GM19239 (cell line): ENCODE measurements around a stretch of chr1.

DNA sequence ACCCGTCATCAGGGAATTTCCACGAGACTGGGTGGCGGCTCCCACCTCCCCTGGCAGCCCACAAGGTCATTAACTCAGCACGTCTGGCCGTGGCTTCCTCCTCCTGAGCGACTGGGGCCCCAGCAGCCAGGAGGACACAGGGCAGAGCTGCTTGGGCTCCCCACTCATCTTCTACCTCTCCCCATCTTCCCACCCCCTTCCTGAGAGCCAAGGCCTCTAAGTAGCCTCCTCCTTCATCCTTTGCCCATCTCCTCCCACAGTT, 15.7 kb upstream of the TMEM51 start:
- RRBS: no CpG with 5 or more reads among the region's 6 CpGs

DNA sequence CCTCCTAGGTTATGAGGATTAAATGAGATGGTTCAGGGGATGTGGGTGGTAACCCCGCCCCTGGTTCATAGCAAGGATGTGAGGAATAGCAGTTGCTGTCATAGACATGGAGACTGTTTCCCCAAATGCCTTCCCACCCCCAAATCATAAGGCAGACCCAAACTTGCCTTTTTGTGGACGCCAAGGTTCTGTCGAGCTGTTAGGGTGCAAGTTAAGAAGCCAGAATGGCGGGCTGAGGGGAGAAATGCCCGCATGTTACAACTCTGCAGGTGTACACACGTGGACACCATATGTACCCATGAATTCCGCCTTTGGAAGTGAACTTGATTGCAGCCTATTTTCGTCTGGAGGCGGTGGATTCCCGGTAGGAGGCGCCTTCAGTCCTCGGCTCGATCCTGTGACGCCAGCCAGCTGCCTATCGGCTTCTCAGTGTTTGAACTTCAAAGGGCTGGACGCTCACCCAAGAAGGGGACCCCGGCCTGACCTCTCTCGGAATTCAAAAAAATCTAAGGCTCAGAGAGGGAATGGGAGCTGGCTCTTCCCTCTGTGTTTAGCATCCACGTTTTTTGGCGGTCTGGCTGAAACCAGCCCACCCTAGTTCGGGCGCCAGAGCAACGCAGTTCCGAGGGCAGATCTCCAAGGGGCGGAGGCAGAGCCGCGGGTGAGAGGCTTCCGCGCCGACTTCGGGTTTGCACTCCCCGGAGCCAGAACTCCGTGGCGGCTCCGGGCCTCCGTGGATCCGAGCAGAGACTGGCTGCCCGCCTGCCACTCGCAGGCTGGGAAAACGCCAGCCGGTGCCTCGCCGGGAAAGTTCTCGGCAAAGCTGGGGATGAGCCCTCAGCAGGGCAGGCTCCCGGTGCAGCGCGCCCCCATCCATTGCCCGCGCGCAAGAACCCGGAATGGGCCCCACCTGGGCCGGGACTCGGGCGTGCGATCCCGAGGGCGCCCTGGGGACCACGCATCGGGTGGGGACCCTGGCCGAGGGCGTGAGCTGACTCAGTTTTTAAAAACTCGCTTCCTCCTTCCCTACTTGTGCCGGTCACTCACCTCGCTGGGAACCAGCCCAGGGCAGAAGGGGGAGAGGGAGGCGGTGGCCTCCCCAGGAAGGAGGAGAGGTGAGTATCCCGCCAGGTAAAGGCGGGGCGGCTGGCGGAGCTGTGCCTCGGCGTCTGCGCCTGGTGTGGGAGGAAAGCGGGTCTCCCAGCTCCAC, 1.0 kb upstream of the TMEM51 start:
- RRBS: 3% methylated on average over 16 of the region's 73 CpGs

GRCh38 chr1:15156142-15156729, 2.7 kb downstream of the TMEM51 start:
- RRBS: no CpG with 5 or more reads among the region's 9 CpGs

DNA sequence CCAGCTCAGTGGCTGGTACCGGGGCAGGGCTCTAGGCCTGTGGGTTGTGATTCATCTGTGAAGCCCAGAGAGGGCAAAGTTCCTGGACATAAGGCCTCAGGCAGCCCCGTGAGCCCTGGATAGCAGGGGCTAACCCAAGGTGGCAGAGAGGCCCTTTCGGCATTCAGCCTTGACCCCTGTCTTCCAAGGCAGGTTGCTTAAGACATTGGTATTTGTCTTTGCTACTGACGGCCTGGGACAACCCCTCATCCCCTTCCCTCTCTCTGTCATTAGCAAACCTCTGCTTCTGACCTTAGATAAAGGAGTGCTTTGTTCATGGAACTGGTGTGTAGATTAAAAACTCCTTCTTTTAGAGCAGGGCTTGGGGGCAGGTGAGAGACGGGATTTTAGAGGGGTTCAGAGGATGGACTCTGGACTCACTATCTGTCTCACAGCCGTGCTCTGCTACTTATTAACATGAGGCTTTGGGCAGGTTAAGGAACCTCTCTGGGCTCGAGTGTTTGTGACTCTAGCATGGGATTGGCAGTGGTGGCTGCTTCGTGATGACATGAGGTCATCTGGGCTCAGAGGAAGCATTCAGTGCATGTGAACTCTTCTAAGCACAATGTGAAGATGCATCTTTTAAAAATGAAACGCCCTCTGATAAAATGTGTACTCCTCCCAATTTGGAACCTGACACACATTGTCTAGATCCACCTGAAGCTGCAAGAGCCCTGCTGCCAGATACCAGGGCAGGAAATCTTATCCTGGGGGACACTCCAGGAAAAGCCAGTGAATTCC, 36.4 kb downstream of the TMEM51 start:
- RRBS: no CpG with 5 or more reads among the region's 9 CpGs

GRCh38 chr1:15236268-15236639, 10.8 kb upstream of the FHAD1 start:
- RRBS: no CpG with 5 or more reads among the region's 4 CpGs

DNA sequence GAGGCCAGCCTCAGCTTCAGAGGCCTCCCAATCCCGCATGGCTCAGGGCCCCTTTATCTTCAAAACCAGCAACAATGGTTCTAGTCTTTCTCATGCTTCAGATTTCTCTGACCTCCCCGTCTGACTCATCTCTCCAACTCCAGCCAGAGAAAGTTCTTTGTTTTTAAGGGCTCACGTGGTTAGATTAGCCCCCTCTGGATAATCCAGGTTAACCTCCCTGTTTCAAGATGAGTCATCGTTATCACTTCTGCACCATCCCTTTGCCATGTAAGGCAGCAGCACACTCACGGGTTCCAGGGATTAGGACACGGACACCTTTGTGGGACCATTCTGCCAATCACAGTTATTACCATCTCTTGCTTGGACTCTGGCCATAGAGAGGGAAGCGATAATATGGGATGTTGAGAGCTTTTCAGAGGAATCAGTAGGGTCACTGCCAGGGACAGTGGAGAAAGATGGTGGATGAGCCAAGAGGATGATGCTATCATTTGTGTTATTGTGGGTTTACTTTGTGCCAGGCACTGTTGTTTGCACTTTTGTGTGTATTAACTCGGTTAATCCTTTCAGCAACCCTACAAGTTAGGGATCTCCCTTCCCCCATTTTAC, 13.7 kb downstream of the FHAD1 start:
- RRBS: no CpG with 5 or more reads among the region's 8 CpGs

- RRBS: no CpG with 5 or more reads among the region's 2 CpGs
Measured at GRCh38 chr1:15331814-15332013, 78.0 kb upstream of the EFHD2 start.

DNA sequence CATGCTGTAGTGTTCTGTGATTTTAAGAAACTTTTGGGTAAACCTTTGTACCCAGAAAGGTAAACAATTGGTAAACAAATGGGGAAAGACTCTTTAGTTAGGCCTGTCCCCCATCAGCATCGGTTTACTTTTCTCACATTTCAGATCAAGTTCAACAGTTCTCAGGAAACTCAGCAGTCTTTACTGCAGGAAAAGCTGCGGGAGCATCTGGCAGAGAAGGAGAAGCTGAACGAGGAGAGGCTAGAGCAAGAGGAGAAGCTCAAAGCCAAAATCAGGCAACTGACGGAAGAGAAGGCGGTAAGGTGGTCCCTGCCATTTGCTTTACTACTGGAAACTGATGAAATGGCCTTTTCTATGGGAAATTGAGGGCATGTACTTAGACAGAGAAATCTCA, 68.1 kb upstream of the EFHD2 start:
- RRBS: no CpG with 5 or more reads among the region's 5 CpGs

- RRBS: no CpG with 5 or more reads among the region's 16 CpGs
Measured at GRCh38 chr1:15344866-15345564, 64.7 kb upstream of the EFHD2 start.

DNA sequence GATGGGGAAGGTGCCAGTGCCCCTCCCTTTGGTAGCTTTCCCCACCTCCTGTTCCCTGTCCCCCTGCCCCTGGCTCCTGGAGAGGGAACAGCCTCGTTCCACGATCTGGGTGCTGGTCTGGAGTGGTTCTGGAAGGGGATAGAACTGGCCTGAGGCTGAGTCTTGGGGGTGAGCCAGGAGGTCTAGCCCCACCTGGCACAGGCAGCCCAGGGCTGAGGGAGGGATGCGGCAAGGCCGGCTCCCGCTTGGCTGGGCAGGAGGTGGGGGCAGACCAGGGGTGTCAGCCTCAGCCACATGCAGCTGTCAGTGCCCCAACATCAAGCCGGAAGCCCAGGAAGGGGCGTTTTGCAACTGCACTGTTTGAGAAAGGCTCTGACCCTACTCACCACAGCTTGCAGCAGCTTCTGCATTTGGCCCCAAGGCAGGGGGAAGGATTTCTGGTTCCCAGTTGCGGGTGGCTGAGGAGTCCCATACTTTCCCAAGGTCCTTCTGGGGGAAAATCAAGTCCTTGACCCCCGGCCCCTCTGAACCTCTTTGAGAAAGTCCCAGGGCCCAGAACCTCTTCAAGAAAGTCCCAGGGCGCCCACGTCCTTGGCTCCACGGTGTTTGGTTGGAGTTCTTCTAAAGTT, 1.9 kb downstream of the EFHD2 start:
- RRBS: 4% methylated on average over 3 of the region's 12 CpGs

GRCh38 chr1:15431011-15431392, 7.2 kb upstream of the CTRC start:
- RRBS: no CpG with 5 or more reads among the region's 7 CpGs

GRCh38 chr1:15596694-15597310, 12.0 kb upstream of the AGMAT start:
- RRBS: no CpG with 5 or more reads among the region's 8 CpGs

GRCh38 chr1:15669655-15670370, 10.3 kb downstream of the RSC1A1 start:
- RRBS: no CpG with 5 or more reads among the region's 5 CpGs

GRCh38 chr1:15681268-15681866, 2.8 kb upstream of the PLEKHM2 start:
- RRBS: no CpG with 5 or more reads among the region's 3 CpGs

- RRBS: no CpG with 5 or more reads among the region's 24 CpGs
Measured at GRCh38 chr1:15703062-15704109, 19.3 kb downstream of the PLEKHM2 start.

GRCh38 chr1:15716142-15716390, 20.0 kb upstream of the SLC25A34 start:
- RRBS: no CpG with 5 or more reads among the region's 5 CpGs

DNA sequence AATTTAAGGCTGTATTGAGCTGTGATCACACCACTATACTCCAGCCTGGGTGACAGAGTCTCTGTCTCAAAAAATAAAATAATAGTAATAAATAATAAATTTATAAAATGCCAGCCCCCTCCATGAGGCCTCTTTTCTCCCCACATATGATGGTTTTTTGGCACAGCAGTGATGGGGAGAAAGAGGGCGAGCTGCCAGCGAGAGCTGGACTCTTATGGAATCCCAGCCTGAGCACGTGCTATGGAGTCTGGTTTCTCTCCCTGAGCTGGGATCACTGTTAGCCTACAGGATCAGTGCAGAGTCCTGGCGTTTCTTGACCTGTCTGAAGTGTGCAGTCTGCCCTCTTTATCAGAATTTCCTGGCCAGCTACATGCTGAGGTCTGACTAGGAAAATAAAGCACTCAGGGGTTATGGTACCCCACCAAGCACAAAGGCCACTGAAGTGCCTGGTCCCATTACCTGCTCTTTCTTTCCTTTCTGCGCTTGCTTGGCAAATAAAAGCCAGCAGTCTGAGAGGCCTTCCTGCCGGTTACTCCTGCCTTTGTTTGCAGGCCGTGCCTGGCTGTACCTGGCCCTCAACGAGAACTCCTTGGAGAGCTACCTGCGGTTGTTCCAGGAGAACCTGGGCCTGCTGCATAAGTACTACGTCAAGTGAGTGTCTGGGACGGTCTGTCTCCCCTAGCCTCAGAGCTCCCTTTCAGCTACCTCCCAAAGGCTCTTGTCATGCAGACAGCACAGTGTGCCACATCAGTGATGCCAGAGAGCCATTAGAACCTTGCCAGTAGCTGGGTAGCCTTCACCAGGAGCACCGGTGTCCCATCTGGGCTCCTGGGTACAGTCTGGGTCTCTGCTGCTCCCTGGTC, 18.5 kb upstream of the SLC25A34 start:
- RRBS: no CpG with 5 or more reads among the region's 12 CpGs

- RRBS: no CpG with 5 or more reads among the region's 9 CpGs
Measured at GRCh38 chr1:15719633-15720194, 16.3 kb upstream of the SLC25A34 start.

DNA sequence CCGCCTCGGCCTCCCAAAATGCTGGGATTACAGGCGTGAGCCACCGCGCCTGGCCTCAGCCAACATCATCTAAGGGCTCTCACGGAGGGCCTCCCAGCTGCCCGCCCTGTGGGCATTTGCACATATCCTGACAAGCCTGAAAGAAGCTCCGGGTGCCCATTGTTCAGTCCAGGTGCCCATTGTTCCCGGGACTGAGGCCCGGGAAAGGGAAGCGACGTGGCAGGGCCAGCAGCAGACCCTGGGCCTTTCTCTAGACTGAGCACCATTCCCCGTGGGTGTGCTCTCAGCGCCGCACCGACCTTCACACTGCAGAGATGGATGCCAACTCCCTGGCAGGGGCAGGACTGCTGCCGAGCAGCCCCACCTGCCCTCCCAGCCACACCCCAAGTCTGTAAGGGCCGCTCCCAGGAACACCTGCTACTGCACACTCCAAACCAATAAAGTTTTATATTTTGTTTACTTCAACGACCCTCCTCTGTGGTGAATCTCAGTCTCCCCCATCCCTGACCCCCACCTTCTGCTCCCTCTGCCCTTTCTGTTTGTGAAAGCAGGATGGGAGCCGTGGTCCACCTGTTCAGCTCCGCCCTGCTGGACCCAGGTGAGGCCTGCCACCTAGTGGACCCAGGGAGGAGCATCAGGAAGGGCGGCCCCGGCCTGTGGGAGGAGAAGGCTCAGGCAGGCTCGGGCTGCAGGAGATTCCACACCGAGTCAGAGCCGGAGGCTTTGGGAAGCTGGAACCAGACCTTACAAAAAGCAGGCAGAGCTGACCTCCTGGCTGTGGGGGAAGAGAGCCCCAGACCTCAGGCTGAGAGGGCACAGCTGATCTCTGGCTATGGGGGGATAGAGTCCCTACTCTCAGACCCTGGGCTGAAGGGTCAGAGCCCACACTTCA, 1.1 kb upstream of the TMEM82 start:
- RRBS: 5% methylated on average over 4 of the region's 26 CpGs

DNA sequence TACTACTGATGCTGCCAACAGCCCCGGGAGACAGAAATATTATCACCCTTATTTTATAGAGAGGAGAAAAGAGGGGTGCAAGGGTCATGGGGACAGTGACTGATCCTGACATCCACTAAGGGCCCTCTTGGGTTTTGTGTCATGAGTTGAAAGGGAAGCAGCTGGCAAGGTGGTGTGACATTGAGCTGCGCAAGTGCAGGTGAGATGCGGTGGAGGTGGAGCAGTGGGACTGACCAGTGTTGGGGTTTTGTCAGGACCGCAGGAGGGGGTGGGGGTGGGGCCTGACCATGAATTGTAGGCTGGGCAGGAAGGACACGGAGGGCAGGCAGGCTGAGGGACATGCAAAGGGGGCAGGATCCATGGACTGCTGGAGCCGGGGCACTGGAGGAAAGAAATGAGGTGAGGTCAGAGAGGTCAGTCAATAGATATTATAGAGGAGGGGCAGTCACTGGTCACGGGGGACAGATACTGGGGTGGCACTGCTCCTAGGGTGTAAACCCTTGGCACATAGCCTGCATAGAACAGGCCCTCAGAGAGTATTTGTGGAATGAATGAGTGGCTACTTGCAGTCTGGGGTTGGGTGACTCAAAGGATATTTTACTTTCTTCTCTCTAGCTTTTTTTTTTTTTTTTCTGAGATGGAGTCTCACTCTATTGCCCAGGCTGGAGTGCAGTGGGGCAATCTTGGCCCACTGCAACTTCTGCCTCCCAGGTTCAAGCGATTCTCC, 6.5 kb downstream of the UQCRHL start:
- RRBS: no CpG with 5 or more reads among the region's 8 CpGs